Cerebellum (tissue), 5 donors: ENCODE measurements around a stretch of chr2.

- PRO-cap, 3 experiments, result no peak in any of the 3 experiments
- RAMPAGE, long total RNA, result no peak
Measured at GRCh38 chr2:188976534-188977129, 2.5 kb downstream of the COL3A1 start.

- PRO-cap, 3 experiments, result no peak in any of the 3 experiments
- RAMPAGE, long total RNA, result no peak
Measured at GRCh38 chr2:188984571-188985125, 10.5 kb downstream of the COL3A1 start.

- PRO-cap, 3 experiments, result no peak in any of the 3 experiments
- RAMPAGE, long total RNA, result no peak
Measured at GRCh38 chr2:188994901-188995330, 20.7 kb downstream of the COL3A1 start.

- PRO-cap, 3 experiments, result no peak in any of the 3 experiments
- RAMPAGE, long total RNA, result no peak
Measured at GRCh38 chr2:189010705-189011007, 36.5 kb downstream of the COL3A1 start.

DNA sequence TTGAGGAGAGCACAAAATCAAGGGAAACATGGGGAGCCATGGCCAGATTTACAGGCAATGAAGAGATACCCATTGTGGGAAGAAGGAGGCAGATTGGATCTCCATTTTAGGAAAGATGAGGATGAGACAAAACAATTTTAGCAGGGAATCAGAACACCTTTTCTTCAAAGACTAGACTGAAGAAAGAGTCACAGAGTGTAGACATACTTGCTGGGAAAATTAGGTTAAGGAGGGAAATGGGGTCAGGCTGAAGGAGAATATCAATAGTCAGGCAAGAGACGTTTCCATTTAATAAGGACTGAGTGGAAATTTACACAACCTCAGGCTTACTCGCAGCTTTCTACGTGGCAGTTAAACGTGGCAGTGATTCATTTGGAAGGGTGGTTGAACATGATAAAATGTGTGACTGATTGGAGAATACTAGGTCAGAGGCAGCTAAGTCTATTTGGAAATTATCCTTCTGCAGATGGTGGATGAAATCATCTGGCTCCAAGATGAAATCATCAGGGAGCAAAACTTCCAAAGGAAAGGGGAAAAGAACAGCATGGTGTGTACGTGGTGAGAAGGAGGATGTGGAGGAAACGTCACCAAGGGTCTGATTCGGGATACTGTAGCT, 47.7 kb downstream of the COL3A1 start:
- PRO-cap, 3 experiments, result no peak in any of the 3 experiments
- RAMPAGE, long total RNA, result no peak

DNA sequence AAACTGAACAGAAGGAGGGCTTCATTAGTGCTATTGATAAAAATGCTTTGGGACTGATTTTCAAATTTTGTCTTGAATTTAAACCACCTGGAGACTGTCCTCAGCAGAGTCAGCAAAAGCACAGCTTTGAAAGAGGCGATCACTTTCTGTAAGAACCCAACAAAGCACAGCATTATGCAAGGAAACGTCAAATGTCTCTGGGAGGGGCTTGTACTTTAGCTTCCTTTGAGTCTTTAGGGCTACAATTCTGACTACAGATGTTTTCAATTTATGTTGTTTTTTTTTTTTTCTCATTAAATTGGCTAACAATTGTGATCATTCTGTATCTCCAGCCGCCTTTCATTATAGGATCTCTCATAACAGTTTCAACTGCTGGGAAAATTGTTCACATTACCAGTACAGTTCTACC, 48.3 kb downstream of the COL3A1 start:
- PRO-cap, 3 experiments, result no peak in any of the 3 experiments
- RAMPAGE, long total RNA, result no peak

- PRO-cap, 3 experiments, result no peak in any of the 3 experiments
- RAMPAGE, long total RNA, result no peak
Measured at GRCh38 chr2:189658346-189658851, 2.9 kb upstream of the ASDURF start.

- PRO-cap, 3 experiments, result no peak in any of the 3 experiments
- RAMPAGE, long total RNA, result no peak
Measured at GRCh38 chr2:189662398-189662814, 1.1 kb downstream of the ASDURF start.

DNA sequence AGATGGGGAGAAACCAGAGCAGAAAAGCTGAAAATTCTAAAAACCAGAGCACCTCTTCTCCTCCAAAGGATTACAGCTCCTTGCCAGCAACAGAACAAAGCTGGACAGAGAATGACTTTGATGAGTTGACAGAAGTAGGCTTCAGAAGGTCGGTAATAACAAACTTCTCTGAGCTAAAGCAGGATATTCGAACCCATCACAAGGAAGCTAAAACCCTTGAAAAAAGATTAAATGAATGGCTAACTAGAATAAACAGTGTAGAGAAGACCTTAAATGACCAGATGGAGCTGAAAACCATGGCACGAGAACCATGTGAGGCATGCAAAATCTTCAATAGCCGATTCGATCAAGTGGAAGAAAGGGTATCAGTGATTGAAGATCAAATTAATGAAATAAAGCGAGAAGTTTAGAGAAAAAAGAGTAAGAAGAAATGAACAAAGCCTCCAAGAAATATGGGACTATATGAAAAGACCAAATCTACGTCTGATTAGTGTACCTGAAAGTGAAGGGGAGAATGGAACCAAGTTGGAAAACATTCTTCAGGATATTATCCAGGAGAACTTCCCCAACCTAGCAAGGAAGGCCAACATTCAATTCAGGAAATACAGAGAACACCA, 38.3 kb downstream of the ANKAR start:
- PRO-cap, 3 experiments, result no peak in any of the 3 experiments
- RAMPAGE, long total RNA, result no peak

DNA sequence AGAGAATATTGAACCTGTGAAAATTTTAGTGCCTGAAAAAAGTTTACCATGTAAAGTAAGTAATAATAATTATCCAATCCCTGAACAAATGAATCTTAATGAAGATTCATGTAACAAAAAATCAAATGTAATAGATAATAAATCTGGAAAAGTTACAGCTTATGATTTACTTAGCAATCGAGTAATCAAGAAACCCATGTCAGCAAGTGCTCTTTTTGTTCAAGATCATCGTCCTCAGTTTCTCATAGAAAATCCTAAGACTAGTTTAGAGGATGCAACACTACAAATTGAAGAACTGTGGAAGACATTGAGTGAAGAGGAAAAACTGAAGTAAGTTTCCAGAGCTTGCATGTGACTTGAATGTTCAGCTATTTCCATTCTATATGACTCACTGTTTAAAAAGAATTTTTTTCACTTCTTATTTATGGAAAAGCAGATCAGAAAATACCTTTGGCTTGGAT, 70.6 kb downstream of the PMS1 start:
- PRO-cap, 3 experiments, result no peak in any of the 3 experiments
- RAMPAGE, long total RNA, result no peak

DNA sequence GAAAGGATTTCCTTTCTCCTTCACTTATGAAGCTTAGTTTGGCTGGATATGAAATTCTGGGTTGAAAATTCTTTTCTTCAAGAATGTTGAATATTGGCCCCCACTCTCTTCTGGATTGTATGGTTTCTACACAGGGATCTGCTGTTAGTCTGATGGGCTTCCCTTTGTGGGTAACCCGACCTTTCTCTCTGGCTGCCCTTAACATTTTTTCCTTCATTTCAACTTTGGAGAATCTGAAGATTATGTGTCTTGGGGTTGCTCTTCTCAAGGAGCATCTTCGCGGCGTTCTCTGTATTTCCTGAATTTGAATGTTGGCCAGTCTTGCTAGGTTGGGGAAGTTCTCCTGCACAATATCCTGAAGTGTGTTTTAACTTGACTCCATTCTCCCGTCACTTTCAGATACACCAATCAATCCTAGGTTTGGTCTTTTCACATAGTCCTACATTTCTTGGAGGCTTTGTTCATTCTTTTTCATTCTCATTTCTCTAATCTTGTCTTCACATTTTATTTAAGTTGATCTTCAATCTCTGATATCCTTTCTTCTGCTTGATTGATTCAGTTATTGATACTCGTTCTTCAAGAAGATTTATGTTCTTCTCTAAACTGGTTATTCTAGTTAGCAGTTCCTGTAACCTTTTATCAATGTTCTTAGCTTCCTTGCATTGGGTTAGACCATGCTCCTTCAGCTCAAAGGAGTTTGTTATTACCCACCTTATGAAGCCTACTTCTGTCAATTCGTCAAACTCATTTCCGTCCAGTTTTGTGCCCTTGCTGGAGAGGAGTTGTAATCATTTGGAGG, 61.2 kb downstream of the C2orf88 start:
- PRO-cap, 3 experiments, result no peak in any of the 3 experiments
- RAMPAGE, long total RNA, result no peak

- PRO-cap, 3 experiments, result no peak in any of the 3 experiments
- RAMPAGE, long total RNA, result no peak
Measured at GRCh38 chr2:190334865-190335548, 8.4 kb upstream of the INPP1 start.

DNA sequence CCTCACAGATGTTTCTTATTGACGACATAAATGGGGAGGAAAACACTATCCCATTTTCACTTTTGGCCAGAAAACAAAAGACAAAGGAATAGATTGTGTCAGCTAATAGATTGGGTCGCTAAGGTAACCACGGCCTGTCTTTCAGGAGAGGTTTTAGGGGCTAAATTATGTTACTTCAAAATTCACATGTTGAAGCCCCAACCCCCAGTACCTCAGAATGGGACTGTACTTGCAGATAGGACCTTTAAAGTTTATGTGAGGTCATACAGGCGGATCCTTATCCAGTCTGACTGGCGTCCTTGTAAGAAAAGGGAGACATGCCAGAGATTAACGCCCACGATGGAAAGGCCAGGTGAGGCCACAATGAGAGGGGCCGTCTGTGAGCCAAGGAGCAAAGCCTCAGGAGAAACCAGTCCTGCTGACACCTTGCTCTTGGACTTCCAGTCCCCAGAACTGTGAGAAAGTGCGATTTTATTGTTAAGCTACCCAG, 10.9 kb downstream of the INPP1 start:
- PRO-cap, 3 experiments, result no peak in any of the 3 experiments
- RAMPAGE, long total RNA, result no peak

DNA sequence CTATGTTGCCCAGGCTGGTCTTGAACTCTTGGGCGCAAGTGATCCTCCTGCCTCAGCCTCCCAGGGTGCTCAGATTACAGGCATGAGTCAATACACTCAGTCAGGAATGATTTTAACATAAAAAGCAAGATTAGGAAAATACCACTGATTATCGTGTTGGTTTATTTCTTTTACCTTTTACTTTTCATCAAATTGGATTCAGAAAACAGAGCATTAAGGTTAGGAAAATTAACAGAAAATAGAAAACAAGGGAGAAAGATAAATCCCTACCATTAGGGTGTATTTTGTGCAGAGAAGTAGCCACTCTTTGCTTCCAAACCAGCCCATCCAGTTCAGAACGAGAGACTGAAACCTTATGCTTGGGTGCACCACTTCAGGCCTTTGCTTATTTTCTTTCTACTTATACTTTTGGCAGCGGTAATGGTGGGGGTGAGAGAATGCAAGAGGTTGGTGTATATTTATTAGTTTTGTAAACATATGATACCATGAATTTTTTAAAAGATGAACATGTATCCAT, 60.6 kb downstream of the MFSD6 start:
- PRO-cap, 3 experiments, result no peak in any of the 3 experiments
- RAMPAGE, long total RNA, result no peak

DNA sequence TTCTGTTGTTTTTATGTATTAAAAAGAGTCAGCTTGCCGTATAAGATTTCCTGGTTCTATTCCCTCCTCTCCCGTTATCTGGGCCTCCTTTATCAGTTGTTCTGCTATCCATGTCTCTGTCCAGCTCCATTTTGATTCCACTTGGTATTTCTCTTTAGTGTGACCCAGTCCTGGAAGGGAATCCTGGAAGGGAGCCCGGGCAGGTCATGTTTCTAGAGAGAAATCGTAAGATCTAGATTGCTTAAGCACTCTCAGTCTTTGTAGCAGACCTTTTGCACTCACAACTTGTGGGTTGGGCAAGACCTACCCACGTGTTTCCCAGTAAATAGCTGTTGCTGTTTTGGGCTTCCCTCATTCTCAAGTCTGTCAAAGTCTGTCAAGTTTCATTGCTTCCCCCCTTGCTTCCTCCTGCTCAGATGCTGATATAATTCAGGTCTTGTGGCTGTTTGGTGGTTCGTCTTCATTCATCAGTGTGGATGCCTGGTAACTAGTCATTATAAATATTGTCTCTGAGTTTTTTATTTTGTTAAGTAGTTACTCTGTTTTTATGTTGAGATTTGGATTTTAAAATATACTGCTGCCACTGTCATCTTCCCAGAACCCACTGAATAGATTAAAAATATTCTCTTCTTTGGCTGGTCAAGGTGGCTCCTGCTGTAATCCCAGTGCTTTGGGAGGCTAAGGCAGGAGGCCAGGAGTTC, 17.4 kb upstream of the NEMP2 start:
- PRO-cap, 3 experiments, result no peak in any of the 3 experiments
- RAMPAGE, long total RNA, result no peak

DNA sequence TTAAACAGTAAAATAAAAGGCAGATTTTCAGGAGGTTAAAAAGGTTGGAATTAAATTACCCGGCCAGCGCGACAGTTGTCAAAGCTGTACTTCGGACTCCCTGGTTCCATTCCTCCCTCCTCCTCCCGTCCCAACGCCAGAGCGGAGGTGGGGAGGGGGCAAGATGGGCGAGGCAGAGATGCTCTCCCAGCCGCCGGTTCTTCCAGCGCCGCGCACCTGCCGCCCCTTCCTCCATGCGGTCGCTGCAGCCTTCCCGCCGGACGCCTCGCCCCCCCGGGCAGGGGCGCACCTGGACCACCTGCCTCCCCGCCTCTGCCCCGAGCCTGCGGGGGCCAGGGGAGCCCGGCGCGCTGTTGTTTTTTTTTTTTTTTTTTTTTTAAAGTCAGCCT, 728 bp upstream of the NAB1 start:
- PRO-cap, 3 experiments, result peak in 1 of 3 experiments; most common plus-strand start position 139 of the sequence (in 1); most common minus-strand start position 355 of the sequence (in 1)
- RAMPAGE, long total RNA, result no peak

DNA sequence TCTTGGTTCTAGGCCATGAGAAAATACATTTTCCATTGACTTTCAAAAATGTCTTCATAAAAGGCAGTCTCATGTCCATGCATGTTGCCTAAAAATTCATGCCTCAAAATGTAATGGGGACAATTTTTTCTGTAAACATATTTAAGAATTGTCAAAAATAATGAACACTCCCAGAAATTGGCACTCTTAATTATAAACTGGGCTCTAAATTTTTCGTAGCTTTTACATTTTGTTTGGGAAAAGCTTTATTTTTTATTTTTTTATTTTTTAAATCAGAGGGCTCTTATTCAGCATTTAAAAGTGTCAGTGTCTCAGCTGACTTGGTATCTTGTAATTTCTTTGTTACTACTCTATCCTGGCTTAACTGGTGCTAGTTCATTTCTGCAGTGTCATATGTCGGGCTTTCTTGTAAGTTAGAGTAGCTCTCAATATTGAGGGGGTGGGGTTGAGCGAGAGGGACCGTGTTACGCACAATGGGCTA, 44.4 kb downstream of the GLS start:
- PRO-cap, 3 experiments, result no peak in any of the 3 experiments
- RAMPAGE, long total RNA, result no peak

DNA sequence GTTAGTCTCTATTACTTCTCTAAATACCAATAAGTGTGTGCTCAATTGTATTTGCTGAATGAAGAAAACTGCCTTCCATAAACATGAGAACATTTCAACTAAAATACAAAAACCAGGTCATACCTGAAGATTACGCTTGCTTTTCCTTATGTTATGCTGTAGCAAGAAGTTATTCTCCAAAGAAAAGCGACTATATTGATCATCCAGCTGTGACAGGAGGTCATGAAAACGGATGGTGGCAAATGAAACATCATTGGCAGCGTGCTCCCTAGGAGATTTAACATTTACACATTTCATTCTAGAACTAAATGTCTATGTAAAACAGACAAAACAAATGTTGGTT, 5.2 kb downstream of the STAT1 start:
- PRO-cap, 3 experiments, result no peak in any of the 3 experiments
- RAMPAGE, long total RNA, result no peak

DNA sequence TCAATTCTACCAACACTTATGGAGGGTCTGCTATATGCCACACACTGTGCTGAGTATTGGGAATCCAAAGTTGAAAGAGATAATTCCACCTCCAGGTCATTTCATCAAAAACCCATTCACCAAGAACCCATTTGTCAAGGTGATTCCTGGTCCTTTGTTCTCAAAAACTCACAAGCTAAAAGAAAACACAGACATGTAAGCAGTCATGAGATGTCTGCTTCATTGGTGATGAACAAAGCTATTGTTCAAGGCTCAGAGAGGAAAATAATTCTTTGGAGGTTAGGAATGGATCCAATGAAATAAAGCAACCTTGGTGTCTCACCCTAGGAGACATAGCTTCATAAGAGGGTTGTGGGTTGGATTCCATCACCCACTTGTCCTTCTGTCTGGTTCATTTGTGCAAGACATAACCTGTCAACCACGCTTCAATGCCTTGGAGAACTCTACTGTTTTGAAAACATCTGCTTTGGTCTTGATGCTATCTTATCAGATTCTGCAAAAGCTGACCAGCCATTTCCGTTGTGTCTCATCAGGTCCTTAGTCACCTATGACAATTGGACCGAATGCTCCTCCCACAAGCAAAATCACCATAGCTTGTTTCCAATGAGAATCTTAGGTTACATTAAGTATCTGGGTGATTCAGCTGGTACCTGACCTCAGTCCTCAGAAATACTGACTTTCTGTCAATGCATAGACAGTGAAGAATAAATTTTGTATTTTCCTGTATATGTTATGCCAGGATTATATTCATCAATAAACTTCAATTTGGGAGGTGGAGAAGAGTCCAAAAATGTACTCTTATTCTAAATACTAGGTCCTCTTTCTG, 35.5 kb downstream of the STAT4 start:
- PRO-cap, 3 experiments, result no peak in any of the 3 experiments
- RAMPAGE, long total RNA, result no peak

DNA sequence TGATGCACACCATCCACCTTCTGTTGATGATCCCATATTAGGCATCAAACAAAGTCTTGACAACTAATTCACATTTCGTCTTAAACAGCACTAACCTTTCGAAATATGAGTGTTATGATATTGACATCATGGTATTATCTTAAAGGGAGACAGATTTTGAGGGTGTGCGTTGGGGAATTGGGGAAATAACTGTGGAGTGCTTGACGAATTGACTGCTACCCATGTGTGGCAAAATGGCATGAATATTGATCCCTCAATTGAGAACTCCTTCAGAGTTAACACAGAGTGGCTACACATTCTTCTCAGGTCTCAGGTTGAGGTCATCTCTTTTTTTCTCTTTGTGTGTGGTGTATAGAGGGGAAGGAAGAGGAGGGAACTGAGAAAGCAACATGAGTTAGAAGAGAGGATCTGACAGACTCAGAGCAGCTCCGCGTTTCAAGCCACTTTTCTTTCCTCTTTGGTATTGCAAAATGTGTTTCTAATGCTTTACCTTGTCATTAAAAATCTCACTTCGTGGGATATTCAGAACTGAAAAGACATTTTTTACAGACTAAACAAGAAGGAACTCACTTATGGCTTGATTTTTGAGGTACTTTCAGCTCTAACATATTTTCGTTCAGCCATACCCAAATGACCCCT, 22.7 kb downstream of the STAT4 start:
- PRO-cap, 3 experiments, result no peak in any of the 3 experiments
- RAMPAGE, long total RNA, result no peak